Metastatic Breast Carcinoma in the Brain (tissue), 10 donors: Measurements from ENCODE around the gene FGFR2.

DNA sequence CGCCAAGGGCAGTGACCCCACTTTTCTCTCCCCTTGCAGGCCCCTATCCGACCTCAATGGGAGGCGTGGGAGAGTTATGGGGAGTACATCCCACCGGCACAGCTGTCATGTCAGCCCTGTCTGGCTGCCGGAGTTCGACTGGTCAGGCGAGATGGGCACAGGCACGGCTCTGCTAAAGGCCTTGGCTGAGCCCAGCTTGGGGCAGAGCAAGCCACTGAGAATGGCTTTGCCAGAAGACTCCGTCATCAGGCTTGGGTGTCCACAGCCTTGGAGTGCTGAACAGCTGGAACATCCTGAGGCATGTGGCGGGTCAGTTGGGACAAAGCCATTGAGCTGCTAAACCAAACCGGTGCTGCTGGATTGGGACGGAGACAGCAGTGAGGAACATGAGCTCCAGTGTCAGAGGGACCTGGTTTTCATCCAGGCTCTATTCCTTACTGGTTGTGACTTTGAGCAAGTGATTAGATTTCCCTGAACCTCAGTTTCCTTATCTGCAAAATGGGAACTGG, 134.6 kb downstream of the GRK5 start:
- PRO-cap, 10 experiments: no peak in any of the 10 experiments

DNA sequence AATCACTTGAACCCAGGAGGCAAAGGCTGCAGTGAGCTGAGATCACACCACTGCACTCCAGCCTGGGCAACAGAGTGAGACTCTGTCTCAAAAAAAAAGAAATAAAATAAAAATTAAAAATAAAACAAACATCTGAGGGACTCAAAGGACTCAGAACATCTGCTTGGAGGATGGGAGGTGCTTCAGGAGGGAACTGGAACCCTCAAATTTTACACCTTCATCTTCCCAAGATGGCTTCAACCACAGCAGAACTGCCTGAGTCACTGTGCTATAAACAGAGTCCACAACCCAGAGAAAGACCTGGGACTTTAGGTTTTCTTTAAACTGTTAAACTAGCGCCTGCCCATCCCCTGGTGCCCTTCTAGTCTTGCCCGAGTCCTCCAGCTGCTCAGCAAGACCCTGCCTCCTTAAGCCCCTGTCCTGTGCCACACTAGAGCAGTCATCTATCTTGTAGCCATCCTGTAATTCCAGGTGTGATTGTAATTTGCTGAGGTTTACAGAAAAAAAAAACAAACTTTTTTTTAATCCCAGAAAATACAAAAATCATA, 40.8 kb downstream of the RGS10 start:
- PRO-cap, 10 experiments: no peak in any of the 10 experiments

DNA sequence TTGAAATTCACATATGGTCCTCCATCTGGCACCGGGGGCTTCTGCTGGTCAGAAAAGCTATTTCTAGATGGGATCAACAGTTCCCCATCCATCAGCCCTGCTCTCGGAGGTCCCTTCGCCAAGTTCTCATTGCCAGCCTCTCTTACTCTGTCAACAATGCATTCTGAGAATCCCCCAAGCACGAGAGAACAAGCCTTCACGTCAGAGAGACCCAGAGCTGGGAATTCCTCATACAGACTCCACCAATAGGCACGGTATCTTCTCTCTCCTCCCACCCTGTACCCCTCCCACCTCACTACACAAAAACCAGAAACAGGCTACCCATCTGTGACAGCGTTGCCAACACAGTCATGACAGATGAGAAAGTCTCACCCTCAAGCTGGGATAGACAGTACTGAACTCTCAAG, 15.7 kb downstream of the RGS10 start:
- PRO-cap, 10 experiments: no peak in any of the 10 experiments

- PRO-cap, 10 experiments: no peak in any of the 10 experiments
These were observed 14.5 kb downstream of the TIAL1 start for GRCh38 chr10:119582305-119582641.

DNA sequence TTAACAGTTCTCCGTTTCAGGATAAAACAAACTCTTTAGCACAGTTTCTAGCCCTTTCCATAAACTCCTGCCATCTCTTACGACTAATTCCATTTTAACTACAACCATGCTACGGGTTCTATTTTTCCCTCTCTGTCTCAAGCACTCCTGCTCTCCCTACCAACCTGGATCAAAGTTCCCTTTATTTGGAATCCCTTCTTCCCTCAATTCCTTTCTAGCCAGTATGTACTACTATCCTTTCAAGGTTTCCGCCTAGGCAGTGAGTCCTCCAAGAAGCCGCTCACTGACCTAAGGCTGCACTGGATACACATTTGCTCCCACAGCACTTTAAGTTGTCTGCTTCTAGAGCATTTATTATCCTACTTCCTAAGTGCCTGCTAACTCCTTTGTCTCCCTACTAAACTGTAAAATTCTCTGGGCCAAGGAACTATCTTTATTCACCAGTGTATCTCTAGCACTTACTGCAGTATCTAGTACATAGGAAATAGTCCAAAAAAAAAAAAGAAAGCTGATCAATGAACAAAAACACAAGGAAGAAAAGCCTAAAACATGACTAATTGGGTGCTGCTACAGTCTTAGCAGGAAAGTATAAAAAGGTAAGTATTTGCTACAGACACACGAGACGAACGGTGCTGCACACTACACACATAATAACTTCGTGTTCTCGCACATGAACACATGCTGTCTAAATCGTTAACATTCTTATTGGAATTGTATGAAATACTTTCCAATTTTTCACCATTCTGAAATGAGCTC, 9.4 kb downstream of the TIAL1 start:
- PRO-cap, 10 experiments: no peak in any of the 10 experiments

DNA sequence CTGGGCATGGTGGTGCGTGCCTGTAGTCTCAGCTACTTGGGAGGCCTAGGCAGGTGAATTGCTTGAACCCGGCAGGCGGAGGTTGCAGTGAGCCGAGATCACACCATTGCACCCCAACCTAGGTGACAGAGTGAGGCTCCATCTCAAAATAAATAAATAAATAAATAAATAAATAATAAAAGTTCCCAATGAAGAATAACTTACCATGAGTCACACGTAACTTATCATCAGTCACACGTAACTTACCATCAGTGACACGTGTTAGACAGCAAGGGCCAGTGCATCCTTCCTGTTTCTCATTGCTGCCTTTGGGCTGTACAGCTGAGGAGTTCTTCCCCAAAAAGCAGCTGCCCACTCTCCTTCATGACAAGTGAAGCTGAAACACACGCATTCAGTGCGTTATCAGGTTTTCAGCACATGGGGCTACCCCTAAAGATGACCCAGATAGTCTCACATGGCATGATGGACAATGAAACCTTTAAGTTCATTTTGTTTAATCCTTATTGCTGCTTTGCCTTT, 58.3 kb downstream of the MCMBP start:
- PRO-cap, 10 experiments: no peak in any of the 10 experiments

GRCh38 chr10:119826368-119827443, 45.9 kb downstream of the MCMBP start:
- PRO-cap, 10 experiments: no peak in any of the 10 experiments

- PRO-cap, 10 experiments: no peak in any of the 10 experiments
These were observed 129.4 kb upstream of the WDR11 start for GRCh38 chr10:120721732-120722117.

GRCh38 chr10:120906715-120907224, 55.6 kb downstream of the WDR11 start:
- PRO-cap, 10 experiments: no peak in any of the 10 experiments

DNA sequence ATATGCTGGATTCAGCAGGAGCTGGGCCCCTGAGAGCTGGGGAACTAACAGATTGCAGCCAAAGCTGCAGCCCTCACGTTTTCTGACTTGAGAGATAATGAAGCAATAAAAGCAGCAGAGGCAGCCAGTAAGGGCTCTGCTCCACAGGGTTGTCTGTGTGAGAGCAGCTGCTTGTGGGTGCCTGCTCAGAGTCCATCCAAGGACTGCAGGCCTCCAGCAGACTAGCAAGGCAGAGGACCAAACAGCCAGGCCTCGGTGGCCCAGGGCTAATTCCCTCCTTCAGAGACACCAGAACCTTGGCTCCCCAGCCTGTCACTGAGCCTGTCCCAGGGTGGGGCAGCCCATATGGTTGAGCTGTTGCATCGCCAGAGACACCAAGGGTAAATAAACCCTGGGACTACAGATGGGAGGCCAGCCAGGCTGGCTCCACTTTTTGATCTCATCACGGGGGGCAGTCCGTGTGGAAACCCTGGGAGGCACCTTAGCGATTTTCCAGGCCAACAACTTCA, 229.2 kb downstream of the WDR11 start:
- PRO-cap, 10 experiments: no peak in any of the 10 experiments

- PRO-cap, 10 experiments: peak in 1 of 10 experiments; most common plus-strand start chr10:121449897 (in 1); most common minus-strand start chr10:121449790 (in 1)
These were observed 148.7 kb downstream of the FGFR2 start for GRCh38 chr10:121449474-121450025.

GRCh38 chr10:121478572-121479751, 119.3 kb downstream of the FGFR2 start:
- PRO-cap, 10 experiments: no peak in any of the 10 experiments

- PRO-cap, 10 experiments: peak in 1 of 10 experiments; most common plus-strand start chr10:121525511 (in 1); most common minus-strand start chr10:121525239 (in 1)
These were observed 73.0 kb downstream of the FGFR2 start for GRCh38 chr10:121525033-121525761.

GRCh38 chr10:121595723-121597013, 2.1 kb downstream of the FGFR2 start:
- PRO-cap, 10 experiments: peak in 2 of 10 experiments; most common plus-strand start chr10:121596279 (in 2); most common minus-strand start chr10:121596119 (in 1)

GRCh38 chr10:121597687-121598521, at the start of gene FGFR2:
Gene FGFR2 (minus strand): TSS chr10:121598444.
- PRO-cap, 10 experiments: peak in 10 of 10 experiments; most common minus-strand start chr10:121598425 (in 9)

DNA sequence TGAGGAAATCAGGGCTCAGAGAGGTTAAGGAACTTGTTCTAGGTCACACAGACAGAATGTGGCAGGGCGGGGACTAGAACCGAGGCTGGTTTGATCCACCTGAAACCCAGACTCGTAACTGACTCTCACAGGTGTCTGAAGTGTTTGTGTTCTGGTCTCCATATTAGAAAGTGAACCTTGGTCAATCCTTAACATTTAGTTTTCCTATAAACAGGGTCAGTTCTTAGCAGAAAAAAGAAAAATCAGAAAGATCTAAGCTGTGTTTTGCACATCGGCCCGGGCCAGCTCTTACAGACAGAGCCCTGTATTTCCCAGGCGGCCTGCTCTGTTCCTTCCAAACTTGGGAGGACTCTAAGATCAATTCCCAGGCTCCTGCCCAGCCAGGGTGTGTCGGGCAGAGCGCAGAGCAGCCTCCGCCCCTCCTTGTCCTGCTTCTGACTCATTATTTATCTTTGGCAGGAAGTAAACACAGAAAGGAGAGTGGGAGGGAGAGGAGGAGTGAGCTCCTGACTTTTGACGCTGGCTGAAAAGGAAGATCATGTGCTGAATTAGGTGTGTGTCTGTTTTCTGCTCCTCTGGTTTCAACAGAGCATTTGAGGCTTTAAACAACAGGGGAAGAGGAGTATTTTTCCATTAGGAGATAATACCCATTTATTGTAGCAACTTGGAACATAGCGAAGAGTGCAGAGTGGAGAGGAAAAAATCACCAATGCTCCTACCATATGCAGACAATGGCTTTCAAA, 74.1 kb downstream of the TACC2 start:
- PRO-cap, 10 experiments: peak in 8 of 10 experiments; most common plus-strand start position 516 of the sequence (in 3); most common minus-strand start position 342 of the sequence (in 8)

- PRO-cap, 10 experiments: no peak in any of the 10 experiments
These were observed 94.5 kb downstream of the TACC2 start for GRCh38 chr10:122083235-122084168.

DNA sequence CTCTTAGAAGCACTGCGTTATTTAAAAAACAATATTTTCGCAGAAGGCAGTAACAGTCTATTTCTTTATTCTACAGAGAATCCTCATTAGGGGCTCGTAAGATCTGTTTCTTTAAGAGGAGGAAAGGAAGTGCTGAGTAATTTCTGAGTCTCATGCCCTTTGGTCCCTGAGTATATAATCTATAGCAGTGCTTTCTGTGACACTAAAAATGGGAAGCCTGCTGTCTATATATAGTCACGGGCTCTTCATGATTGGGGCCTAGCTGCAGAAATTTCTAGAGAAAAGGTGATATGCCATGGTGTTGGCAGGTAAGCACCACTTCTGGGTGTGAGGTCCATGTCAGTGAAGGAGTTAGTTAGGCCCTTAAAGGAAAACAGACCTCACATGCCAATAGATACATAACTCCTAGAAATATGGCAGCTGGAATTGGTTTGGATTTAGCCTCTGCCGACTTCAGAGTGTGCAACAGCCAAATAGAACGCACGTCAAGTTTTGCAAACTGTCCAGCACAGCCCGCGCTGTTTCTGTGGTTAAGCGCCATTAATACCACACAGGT, 123.1 kb downstream of the TACC2 start:
- PRO-cap, 10 experiments: peak in 3 of 10 experiments; most common plus-strand start position 456 of the sequence (in 3)

DNA sequence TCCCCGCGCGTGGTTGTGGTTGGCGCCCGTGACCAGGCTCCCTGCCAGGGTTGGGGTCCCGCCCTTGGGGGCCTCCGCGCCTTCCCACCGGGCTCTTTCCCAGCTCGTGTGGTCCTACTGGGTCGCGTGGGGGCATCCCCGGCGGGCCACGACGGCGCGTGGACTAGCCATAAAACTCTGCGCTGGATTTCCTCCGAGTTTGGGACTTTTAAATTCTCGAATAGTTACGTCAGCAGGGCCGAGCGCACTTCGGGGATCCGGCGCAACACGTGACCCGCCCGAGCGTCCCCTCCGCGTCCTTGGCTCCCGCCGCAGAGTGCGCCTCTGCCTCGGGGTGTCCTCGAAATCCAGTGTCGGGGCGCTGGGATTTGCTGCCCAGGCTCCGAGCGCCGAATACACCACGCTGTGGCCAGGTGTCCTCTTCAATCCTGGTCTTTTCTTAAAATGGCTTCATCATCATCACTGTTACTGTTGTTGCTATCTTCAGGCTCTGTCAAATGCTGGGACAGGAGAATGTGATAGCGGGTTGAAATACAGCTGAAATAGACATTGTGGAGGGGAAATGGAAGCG, 124.7 kb downstream of the TACC2 start:
- PRO-cap, 10 experiments: peak in 10 of 10 experiments; most common plus-strand start position 285 of the sequence (in 5); most common minus-strand start position 184 of the sequence (in 10)

DNA sequence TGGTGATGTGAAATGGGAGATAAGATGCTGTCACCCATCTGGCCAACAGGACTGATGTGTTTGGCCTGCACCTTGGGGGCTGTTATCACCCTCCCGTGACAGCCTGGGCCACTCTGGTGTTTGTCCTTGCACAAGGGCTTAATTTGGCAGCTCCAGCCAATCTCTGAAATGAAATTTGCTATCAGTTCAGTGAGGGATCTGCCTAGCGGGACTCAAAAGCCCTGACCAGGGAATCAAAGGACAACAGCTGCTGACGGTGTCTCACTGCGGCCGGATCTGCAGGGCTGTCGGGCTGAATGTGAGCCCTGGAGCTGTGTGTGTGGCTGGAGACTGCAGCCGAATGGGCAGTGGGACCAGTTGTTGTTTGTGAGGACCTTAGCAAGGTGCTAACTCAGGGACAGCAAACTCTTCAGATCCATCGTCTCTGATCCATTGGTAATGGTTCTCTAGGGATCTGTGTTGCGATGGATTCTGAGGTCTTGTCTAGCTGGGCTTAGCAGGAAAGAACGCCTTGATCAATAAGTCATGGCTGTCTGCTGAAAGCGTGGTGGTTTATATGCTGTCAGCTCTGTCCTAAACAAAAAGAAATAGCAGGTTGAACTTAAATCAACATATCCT, 131.2 kb upstream of the BTBD16 start:
- PRO-cap, 10 experiments: no peak in any of the 10 experiments